Measurements from ENCODE around the genes AKR1B15 and STMP1.

DNA sequence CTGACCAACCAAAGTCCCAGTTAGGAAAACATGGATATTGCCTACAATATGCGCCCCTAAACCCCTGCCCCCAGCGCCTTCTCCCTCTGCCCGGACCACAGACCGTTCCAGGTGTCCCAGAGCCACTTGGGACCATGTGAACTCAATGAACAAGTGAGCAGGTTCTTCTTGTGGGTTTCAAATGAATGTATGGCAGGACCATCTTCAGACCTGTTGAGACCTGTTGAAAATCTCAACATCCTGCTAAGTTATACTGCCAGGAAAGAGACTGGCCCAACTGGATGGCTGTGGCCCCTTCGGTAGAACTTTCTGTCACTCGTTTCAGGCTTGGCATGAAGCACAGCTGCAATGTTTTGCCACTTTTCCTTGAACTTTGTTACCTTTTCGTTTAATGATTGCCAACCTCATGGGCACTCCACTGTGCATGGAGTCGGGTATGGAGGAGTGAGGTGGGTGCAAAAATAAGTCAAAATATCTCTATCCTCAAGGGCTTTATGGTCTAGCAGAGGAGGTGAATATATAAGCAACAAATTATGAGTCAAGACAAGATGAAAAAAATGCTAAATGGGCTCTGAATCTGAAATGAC lies 36.7 kb upstream of the SLC35B4 start:
- PRO-cap, 3 experiments: no peak in any of the 3 experiments
- RAMPAGE, long total RNA, 4 experiments: no peak in any of the 4 experiments
- RRBS: no CpG with 5 or more reads among the region's 8 CpGs

- PRO-cap, 3 experiments: no peak in any of the 3 experiments
- RAMPAGE, long total RNA, 4 experiments: no peak in any of the 4 experiments
- RRBS: no CpG with 5 or more reads among the region's 2 CpGs
These were observed 57.5 kb upstream of the SLC35B4 start for GRCh38 chr7:134374183-134374777.

DNA sequence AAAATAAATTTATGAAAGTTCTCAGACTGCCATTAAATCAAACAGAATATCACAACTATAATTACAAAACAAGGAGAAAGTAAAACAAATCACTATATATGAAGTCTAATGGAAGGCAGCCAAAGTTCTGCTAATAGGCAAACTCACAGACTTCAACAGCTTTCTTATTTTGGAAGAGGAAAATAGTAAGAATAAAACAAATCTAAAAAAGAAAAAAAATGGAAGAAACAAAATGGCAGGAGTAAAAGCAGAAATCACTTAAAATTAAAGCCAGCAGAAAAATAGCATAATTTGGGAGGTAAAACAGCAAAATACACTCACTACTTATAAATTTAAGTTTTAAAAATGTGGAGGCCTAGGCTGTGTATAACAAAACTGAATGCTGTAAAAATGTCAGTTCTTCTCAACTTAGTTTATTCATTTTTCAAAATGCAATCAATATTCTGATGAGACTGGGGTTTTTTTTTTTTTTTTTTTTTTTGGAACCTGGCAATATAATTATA lies 69.5 kb downstream of the AKR1B1 start:
- PRO-cap, 3 experiments: peak in 2 of 3 experiments; most common plus-strand start position 221 of the sequence (in 2)
- RAMPAGE, long total RNA, 4 experiments: no peak in any of the 4 experiments

- PRO-cap, 3 experiments: peak in 2 of 3 experiments; most common plus-strand start chr7:134448906 (in 1); most common minus-strand start chr7:134448810 (in 2)
- RAMPAGE, long total RNA, 4 experiments: no peak in any of the 4 experiments
- RRBS: no CpG with 5 or more reads among the region's 4 CpGs
These were observed 10.2 kb downstream of the AKR1B1 start for GRCh38 chr7:134448666-134449133.

GRCh38 chr7:134502387-134502938 lies 24.9 kb upstream of the AKR1B10 start:
- PRO-cap, 3 experiments: peak in 2 of 3 experiments; most common plus-strand start chr7:134502683 (in 2)
- RAMPAGE, long total RNA, 4 experiments: no peak in any of the 4 experiments
- RRBS: no CpG with 5 or more reads among the region's 2 CpGs

DNA sequence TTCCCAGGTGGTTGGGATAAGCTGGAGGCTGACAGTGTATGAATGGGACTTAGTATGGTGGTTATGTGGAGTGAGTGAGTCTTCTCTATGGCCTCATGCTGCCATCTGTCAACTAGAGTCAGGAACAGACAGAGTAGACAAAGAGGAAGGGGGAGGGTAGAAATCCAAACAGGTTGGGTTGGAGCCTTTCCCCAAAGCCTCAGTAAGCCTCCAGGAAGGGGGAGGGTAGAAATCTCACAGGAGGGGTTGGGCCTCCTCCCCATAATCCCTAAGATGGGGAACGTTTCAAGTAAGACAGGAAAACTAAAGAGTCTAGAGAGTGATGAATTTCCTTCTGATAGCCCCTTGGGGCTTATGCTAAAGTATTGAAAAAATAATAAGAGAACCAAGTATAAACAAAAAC lies 2.0 kb upstream of the AKR1B15 start:
- PRO-cap, 3 experiments: no peak in any of the 3 experiments
- RAMPAGE, long total RNA, 4 experiments: no peak in any of the 4 experiments
- RRBS: no CpG with 5 or more reads among the region's 1 CpG

DNA sequence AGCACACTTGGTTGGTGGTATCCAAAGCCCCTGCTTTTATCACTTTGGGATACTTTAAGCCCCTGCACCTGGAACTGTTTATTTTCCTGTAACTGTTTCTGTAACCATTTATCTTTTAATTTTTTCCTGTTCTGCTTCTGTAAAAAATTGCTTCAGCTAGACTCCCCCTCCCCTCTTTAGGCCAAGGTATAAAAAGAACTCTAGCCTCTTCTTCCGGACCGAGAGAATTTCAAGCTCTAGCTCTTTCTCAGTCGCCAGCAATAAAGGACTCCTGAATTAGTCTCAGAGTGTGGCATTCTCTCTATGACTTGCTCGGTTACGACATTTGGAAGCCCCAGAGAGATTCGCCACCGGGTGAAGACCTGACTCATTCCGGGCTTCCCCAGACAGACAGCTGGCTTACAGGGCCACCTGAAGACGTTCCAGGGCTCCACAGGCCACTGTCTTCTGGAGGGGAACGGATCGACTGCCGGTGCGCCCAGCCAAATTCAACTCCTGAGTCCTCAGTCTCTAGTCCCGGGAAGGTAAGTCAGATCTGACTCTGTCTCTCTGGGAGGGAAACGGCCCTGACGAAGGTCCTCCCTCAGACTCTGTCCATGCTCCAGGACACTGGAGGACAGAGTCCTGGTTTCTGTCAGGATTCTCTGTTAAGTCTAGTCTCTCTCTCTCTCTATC lies at the start of gene AKR1B15:
Gene AKR1B15 (plus strand): TSS at position 385 of the 675 bp plus-strand sequence.
- PRO-cap, 3 experiments: no peak in any of the 3 experiments
- RAMPAGE, long total RNA, 4 experiments: start-site peak on the plus strand in 1 of 4 experiments, centred at position 390 of the sequence, 9 reads per replicate
- RRBS: 100% methylated on average over 1 of the region's 16 CpGs

GRCh38 chr7:134719297-134719674 lies 60.1 kb upstream of the CALD1 start:
- PRO-cap, 3 experiments: no peak in any of the 3 experiments
- RAMPAGE, long total RNA, 4 experiments: no peak in any of the 4 experiments
- RRBS: no CpG with 5 or more reads among the region's 5 CpGs

DNA sequence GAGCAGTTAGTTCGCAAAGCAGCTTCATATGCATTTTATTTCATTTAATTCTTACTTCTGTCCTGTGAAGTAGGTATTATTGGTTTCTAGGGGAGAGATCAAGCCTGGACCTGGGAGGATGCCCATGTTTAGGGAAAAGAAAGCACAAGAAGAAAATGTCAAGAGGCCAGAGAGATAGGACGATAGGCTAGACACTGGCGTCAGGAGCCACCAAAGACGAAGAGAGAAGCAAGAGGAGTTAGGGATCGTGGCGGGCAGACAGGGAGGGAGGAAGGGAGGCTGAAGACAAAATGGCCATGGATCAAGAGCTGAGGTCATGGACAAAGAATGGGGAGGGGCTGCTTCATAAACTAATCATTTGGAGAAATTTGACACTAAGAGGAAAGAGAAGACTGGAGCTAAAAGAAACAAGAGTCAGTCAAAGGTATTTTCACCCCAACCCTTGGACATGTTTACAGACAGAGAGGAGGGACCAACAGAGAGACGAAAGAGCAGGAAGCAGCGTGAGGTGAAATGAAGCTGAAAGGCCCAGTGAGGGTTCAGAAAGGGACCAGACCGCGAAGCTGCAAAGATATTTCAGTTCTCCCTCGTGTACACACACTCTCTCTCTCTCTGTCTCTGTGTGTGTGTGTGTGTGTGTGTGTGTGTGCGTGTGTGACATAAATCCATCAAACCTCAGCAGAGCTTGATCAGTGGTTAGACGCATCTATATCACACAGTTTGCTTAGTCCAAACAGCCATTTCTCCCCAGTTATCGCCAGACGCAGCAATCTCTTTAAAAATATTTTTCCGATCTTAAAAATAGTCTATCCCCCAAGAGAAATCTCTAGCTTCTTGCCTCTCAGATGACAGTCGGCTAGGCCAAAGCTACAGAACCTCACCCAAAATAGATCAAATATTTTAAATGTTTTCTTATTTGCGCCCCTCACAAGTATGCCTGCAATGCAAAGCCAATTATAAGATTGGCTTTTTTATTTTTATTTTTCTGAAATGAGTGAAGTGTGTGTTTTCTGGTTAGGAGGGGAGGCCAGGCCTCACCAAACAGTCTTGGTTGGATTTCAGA lies 12.5 kb upstream of the CALD1 start:
- PRO-cap, 3 experiments: no peak in any of the 3 experiments
- RAMPAGE, long total RNA, 4 experiments: no peak in any of the 4 experiments
- RRBS: no CpG with 5 or more reads among the region's 18 CpGs

DNA sequence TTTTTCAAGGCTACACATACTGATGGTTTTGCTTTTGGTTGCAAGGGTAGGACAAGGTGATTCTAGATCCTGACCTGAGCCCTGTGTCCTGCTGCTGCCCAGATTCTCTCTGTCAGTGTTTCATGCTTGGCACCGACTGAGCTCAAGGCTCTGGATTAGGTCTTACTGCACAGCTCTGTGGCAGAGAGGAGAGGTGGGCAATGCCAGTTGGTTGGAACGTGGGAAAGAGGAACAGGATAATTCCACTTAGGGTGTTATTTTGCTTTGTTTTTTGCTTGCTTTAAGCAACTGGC lies 55.7 kb downstream of the CALD1 start:
- PRO-cap, 3 experiments: no peak in any of the 3 experiments
- RAMPAGE, long total RNA, 4 experiments: no peak in any of the 4 experiments
- RRBS: no CpG with 5 or more reads among the region's 2 CpGs

- PRO-cap, 3 experiments: peak in 3 of 3 experiments; most common plus-strand start chr7:134891621 (in 3); most common minus-strand start chr7:134891614 (in 1)
- RAMPAGE, long total RNA, 4 experiments: start-site peak on the plus strand in 4 of 4 experiments, at chr7:134891408-134891621 at its widest, 698 to 2,522 reads per replicate
- RRBS: 2% methylated on average over 5 of the region's 30 CpGs
These were observed 94.8 kb upstream of the AGBL3 start for GRCh38 chr7:134891086-134892372.

GRCh38 chr7:134932646-134933861 lies 53.3 kb upstream of the AGBL3 start:
- PRO-cap, 3 experiments: no peak in any of the 3 experiments
- RAMPAGE, long total RNA, 4 experiments: start-site peak on the plus strand in 1 of 4 experiments, at chr7:134932991-134933379 at its widest, 726 reads per replicate
- RRBS: no CpG with 5 or more reads among the region's 20 CpGs

DNA sequence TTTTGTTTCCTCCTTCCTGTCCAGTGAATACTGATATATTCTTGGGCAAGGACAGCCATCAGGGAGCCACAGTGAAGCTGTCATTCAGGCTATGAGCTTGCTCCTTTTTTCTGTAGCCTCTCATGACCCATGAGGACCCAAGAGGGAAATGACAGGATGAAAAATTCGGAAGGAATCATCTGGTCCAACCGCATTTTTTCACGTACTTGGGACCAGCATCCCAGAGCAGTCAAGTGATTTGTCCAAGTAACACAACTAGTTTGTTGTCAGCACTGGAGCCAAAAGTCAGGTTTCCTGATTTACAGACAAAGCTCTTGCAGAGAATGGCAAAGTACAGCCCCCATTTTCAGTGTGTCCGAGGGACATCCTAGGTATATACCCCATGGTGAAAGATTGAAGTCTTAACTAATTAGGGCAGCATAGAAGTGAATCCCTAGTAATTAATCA lies 47.1 kb upstream of the AGBL3 start:
- PRO-cap, 3 experiments: no peak in any of the 3 experiments
- RAMPAGE, long total RNA, 4 experiments: no peak in any of the 4 experiments
- RRBS: no CpG with 5 or more reads among the region's 4 CpGs

- PRO-cap, 3 experiments: peak in 2 of 3 experiments; most common minus-strand start chr7:135169731 (in 2)
- RAMPAGE, long total RNA, 4 experiments: no peak in any of the 4 experiments
- RRBS: no CpG with 5 or more reads among the region's 4 CpGs
These were observed 1.1 kb downstream of the CYREN start for GRCh38 chr7:135169521-135169791.

- PRO-cap, 3 experiments: no peak in any of the 3 experiments
- RAMPAGE, long total RNA, 4 experiments: no peak in any of the 4 experiments
- RRBS: no CpG with 5 or more reads among the region's 19 CpGs
These were observed 877 bp upstream of the WDR91 start for GRCh38 chr7:135212199-135212606.

DNA sequence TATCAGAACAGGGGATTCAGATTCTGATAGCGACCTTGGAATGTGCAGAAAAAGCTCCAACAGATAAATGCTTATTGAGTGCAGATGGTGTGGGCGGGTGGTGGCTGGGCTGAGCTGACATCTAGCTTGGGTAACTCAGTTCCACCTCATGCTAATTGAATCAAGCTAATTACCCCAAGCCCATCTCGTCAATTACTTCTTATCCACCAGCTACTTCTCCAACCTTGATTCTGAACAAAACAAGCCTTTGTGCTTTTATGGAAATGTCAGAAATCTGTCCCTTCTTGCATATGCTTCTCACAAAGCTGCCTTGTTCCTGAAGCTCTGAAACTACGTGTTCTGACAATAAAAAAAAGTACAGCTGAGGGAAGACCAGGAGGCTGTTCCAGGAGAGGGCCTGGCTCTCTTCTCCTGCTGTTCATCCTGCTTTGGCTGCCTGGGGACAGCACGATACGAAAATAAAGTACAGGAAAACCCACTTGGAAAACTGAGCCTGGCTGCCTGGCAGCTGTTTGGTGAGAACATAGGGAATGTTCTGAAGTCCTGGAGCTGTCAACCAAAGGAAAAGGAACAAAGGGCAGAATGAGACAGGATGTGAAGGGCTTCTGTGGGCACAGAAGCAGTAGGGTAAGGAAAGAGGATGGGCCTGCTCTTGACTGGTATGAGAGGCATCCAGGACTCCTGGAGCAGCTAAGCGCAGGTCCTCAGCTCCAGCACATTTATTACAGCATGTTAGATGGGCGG lies 27.6 kb downstream of the STRA8 start:
- PRO-cap, 3 experiments: no peak in any of the 3 experiments
- RAMPAGE, long total RNA, 4 experiments: no peak in any of the 4 experiments
- RRBS: no CpG with 5 or more reads among the region's 8 CpGs

GRCh38 chr7:135510744-135511298 lies 919 bp upstream of the CNOT4 start:
- PRO-cap, 3 experiments: no peak in any of the 3 experiments
- RAMPAGE, long total RNA, 4 experiments: no peak in any of the 4 experiments
- RRBS: no CpG with 5 or more reads among the region's 15 CpGs

GRCh38 chr7:135630121-135630660 lies 32.1 kb upstream of the STMP1 start:
- PRO-cap, 3 experiments: no peak in any of the 3 experiments
- RAMPAGE, long total RNA, 4 experiments: start-site peak on the plus strand in 1 of 4 experiments, at chr7:135630360-135630450 at its widest, 5 reads per replicate
- RRBS: no CpG with 5 or more reads among the region's 1 CpG

- PRO-cap, 3 experiments: no peak in any of the 3 experiments
- RAMPAGE, long total RNA, 4 experiments: no peak in any of the 4 experiments
- RRBS: no CpG with 5 or more reads among the region's 15 CpGs
These were observed 633 bp upstream of the STMP1 start for GRCh38 chr7:135661606-135662156.

DNA sequence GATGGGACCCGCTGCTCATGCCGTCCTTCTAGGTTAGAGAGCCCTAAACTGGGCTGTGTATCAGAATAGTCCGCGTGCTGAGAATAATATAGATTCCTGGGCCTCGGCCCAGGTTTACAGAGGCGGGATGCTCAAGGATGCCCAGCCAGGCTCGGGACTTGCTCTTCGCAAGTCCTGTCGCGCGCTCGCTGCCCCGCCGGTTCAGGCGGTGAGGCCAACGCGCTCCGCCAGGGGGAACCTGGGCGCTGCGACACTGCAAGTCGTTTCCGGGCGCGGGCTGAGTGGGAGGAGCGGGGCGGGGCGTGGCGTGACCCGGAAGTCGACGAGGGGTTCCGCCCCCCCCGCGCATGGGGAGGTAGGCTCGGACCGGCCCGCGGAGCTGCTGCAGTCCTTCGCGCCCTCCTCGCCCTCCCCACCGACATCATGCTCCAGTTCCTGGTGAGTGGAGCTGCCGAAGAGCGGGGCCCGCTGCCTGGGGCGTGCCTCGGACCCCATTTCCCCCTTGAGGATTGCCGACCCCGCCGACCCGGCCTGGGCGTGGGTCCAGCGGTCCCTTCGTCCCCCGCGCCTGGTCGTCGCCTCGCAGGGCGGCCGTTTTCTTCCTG lies at the start of gene STMP1:
Gene STMP1 (plus strand): TSS at position 358 of the 605 bp plus-strand sequence.
- PRO-cap, 3 experiments: peak in 3 of 3 experiments; most common plus-strand start position 387 of the sequence (in 3); most common minus-strand start position 203 of the sequence (in 3)
- RAMPAGE, long total RNA, 4 experiments: start-site peak on the plus strand in 4 of 4 experiments, centred at positions 347 to 358 of the sequence, 20 to 1,784 reads per replicate
- RRBS: under 1% methylated on average over 23 of the region's 61 CpGs